Measurements from ENCODE around the gene MYRIP.

GRCh38 chr3:39108293-39108894 is 914 bp downstream of the TTC21A start:
- RRBS, result no CpG with 5 or more reads among the region's 3 CpGs

DNA sequence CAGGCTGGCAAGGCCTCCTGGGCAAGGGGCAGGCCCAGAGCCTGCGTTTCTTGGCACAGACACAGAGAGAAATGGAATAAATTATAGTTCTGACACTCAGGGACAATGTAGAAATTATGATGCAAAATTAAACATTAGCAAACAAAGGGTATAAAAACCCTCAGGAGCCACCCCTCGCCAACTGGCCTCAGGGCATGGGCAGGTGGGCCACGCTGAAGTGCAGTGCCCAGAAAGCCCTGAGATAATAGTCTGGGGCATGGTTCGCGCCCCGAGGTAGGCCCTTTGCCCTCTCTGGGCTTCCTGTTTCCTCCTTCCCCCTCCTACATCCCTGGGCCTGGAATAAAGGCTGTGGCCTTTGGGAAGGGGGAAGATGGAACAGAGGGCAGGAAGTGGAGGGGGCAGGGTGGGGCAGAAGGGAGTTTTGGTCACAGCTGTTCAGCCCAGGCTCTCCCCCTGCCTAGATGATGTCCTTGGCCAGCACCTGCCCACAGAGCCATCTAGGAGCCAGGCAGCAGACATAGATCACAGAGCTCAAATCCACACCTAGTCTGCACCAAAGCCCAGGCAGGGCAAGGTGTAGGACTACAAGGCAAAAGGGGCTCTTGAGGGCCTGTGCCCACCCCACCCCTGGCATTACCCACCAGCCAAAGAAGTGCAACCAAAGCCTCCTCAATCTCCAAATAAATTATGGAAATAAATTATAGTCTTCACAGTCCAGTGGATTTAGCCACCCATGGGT is 11.3 kb downstream of the CSRNP1 start:
- RRBS, result no CpG with 5 or more reads among the region's 6 CpGs

GRCh38 chr3:39148165-39148469 is 5.3 kb downstream of the CSRNP1 start:
- RRBS, result no CpG with 5 or more reads among the region's 4 CpGs

GRCh38 chr3:39177136-39178395 is 14.8 kb downstream of the XIRP1 start:
- RRBS, result no CpG with 5 or more reads among the region's 43 CpGs

DNA sequence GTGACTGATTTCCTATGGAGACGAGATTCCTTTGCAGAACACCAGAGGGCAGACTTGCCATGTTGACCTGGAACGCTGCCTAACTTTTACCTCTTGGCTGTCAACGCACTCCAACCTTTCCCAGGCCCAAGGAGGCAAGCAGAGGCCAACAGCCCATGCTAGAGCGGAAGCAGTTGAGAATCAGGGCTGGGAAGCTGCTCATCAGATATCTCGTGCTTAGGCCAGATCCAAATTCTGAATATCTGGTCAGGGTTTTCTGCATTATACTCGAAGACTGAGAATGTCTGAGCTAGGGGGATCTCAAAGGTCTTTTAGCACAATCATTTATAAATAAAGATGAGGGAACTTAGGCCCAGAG is 2.5 kb downstream of the XIRP1 start:
- RRBS, result no CpG with 5 or more reads among the region's 6 CpGs

- RRBS, result no CpG with 5 or more reads among the region's 6 CpGs
Observed at GRCh38 chr3:39404870-39405447, 1.6 kb upstream of the RPSA start.

DNA sequence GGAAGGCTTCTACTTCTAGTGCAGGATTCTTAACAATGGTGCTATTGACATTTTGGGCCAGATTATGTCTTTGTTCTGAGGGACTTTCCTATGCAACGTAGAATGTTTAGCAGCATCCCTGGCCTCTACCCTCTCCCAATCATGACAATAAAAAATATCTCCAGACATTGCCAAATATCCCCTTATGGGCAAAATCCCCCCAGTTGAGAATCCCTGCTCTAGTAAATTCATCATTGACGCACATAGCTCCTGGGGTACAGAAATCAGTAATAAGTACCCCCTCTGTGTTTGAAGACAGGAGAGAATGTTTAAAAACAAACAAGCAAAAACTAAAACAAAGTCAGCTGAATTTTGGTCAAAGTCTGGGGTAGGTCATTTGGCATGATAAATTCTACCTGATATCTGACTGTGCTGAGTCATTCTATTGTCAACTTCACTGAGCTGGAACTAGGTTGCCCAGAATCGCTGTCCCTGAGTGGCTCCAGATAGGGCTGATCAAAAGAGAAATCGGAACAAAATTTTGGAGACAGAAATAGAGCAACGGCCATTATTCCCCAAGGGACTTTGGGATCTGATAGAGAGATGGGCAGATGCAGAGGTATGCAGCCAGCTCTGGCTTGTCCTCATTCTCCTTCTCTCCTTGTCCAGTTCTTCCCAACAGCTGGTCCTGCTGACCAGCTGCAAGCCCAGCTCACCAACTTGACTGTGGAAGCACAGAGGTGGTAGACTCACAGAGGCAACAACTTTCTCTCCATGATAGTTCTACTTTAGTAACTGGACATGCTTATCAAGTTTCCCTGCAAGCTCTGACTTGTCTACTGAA is 57.4 kb upstream of the MYRIP start:
- RRBS, result no CpG with 5 or more reads among the region's 5 CpGs

GRCh38 chr3:39808987-39810263 is at the start of gene MYRIP:
Gene MYRIP (plus strand): TSS chr3:39809609.
- RRBS, result 2% methylated on average over 46 of the region's 134 CpGs

- RRBS, result no CpG with 5 or more reads among the region's 4 CpGs
Observed at GRCh38 chr3:40209548-40210177, 99.8 kb upstream of the EIF1B start.

DNA sequence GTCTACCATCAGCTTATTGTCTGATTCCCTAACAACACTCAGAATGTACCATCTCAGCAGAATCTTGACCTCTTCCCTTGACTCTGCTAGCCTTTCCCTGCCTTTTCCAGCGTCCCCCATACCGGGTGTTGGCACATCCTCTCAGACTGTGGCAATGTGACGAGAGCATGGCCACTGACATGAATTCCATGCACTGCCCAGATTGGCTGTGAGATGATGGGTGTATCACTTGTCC is 60.4 kb upstream of the EIF1B start:
- RRBS, result no CpG with 5 or more reads among the region's 3 CpGs

- RRBS, result no CpG with 5 or more reads among the region's 7 CpGs
Observed at GRCh38 chr3:40290344-40290968, 19.1 kb upstream of the EIF1B start.

DNA sequence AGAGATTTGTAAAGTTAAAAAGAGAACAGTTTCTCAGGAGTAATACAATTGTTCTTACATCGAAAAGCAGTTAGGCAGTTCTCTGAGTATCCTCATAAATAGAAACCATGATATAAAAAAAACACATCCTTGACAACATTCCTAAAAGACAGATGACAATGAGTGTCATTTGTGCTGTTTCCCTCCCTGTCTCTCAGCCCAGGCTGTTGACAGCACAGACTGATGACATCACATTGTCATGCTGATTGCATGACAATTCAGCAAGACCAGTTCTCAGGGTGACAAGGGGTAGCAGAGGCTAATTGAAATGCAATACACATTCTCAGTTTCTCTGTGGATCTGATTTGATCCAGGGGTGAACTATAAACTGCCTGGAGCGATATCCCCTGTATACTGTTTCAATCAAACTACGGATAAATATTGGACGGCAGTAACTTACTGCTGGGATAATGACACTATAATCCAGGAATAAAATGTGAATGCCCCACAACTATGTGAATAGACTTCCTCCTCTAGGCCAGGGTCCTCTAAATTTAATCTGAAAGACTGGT is 16.8 kb upstream of the EIF1B start:
- RRBS, result no CpG with 5 or more reads among the region's 4 CpGs

GRCh38 chr3:40452314-40453589 is 4.4 kb upstream of the RPL14 start:
- RRBS, result no CpG with 5 or more reads among the region's 47 CpGs

DNA sequence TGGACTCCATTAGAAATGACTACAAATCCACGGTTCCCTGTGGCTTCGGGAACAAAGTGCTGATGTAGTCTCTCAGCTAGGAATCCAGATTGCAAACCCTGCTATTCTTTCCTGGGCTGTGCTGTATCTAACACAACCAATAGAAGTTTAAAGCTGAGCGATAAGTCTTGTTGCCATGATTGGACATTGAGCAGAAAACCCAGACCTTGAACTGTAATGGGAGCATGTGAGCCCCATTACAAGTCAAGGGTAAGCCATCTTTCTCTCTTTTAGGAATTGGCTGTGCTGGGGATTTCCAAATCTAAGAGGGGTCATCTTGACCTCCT is 306.6 kb upstream of the CTNNB1 start:
- RRBS, result no CpG with 5 or more reads among the region's 3 CpGs

- RRBS, result no CpG with 5 or more reads among the region's 5 CpGs
Observed at GRCh38 chr3:41167113-41167658, 32.1 kb upstream of the CTNNB1 start.

DNA sequence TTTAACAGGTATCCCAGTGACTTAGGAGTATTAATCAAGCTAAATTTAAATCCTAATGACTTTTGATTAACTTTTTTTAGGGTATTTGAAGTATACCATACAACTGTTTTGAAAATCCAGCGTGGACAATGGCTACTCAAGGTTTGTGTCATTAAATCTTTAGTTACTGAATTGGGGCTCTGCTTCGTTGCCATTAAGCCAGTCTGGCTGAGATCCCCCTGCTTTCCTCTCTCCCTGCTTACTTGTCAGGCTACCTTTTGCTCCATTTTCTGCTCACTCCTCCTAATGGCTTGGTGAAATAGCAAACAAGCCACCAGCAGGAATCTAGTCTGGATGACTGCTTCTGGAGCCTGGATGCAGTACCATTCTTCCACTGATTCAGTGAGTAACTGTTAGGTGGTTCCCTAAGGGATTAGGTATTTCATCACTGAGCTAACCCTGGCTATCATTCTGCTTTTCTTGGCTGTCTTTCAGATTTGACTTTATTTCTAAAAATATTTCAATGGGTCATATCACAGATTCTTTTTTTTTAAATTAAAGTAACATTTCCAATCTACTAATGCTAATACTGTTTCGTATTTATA is 24.7 kb downstream of the CTNNB1 start:
- RRBS, result no CpG with 5 or more reads among the region's 3 CpGs

DNA sequence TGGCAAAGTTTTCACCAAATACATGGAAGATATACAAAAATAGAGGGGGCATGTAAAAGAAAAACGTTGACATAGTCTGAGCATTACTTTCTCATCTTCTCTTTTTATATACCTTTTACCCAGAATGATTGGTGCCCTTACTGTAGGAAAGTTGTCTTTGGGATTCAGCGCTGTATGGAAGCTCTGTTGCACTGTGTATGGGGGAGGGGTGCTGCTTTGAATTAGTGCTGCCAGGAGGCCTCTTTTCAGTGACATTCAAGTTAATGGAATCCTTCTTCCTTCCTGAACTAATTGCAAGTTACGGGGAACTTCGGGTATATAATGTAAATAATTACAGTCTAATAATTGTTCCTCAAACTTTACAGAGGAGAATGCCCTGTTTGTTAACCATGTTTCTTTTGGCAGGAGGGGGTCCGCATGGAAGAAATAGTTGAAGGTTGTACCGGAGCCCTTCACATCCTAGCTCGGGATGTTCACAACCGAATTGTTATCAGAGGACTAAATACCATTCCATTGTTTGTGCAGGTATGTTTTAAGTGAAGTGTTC is 36.1 kb downstream of the CTNNB1 start:
- RRBS, result no CpG with 5 or more reads among the region's 8 CpGs

GRCh38 chr3:41236857-41237577 is 37.7 kb downstream of the CTNNB1 start:
- RRBS, result no CpG with 5 or more reads among the region's 3 CpGs

- RRBS, result no CpG with 5 or more reads among the region's 4 CpGs
Observed at GRCh38 chr3:41393344-41394145, 194.2 kb downstream of the CTNNB1 start.

DNA sequence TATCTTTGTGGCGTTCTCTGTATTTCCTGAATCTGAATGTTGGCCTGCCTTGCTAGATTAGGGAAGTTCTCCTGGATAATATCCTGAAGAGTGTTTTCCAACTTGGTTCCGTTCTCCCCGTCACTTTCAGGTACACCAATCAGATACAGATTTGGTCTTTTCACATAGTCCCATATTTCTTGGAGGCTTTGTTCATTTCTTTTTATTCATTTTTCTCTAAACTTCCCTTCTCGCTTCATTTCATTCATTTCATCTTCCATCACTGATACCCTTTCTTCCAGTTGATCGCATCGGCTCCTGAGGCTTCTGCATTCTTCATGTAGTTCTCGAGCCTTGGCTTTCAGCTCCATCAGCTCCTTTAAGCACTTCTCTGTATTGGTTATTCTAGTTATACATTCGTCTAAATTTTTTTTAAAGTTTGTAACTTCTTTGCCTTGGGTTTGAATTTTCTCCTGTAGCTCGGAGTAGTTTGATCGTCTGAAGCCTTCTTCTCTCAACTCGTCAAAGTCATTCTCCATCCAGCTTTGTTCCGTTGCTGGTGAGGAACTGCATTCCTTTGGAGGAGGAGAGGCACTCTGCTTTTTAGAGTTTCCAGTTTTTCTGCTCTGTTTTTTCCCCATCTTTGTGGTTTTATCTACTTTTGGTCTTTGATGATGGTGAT is 315.1 kb downstream of the ULK4 start:
- RRBS, result no CpG with 5 or more reads among the region's 12 CpGs